ENCODE measurements around a stretch of chr7.

DNA sequence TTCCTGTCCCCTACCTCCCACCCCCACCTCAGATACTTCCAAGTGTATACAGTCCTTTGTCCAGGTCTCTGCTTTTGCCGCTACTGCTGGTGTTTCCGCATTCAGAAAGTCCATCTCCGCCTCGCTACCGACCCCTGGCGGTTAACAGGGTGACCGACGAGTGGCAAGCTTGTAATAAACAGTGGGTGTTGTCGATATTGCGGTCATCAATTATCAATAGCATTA lies 340.6 kb upstream of the NPVF start:
- PRO-cap, result unidirectional peak, minus-strand start at position 76 of the sequence
- RRBS, result no CpG with 5 or more reads among the region's 10 CpGs

GRCh38 chr7:25580161-25580360 lies 351.8 kb upstream of the NPVF start:
- PRO-cap, result no peak
- RRBS, result no CpG with 5 or more reads among the region's 1 CpG

DNA sequence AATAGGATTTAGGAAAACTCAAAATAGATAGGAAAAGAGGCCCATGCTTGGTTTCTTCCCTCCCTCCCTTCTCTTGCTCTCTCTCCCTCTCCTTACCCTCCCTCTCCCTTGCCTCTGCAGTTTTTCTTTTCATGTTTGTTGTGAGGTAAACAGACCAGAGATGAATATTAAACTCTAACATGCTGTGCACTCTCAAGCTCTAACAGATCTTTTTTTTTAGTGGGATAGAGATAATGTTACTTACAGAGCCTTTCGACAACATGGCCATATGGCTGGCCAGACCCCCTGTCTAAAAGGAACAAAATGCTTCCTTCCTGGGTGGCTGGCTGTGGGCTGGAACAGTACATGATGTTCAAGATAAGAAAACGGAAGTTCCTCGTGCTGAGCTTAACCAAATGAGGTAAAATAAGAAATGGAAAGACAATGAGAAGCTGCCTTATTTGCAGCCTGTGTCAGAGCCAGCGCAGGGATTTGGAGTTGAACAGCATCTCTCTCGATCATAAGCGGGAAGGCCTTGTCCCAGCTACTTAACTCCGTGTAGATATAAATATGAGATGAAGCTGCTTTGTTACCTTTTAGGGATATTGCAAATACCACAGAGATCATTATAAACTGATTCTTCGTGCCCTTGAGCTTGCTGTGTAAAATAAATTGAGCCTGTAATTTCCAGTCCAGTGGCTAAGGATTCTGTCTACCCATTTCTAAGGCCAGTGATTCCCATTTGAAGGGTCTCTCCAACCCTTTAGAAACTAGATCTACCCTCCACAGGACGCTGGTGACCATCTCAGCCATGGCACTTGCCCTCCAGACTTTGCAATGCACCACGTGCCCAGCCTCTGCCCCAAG lies 392.0 kb upstream of the NPVF start:
- PRO-cap, result no peak
- RRBS, result no CpG with 5 or more reads among the region's 10 CpGs

GRCh38 chr7:25939841-25940495 lies 212.0 kb upstream of the NFE2L3 start:
- PRO-cap, result no peak
- RRBS, result no CpG with 5 or more reads among the region's 7 CpGs

- PRO-cap, result unidirectional peak, plus-strand start at chr7:25949869; bidirectional peak, plus-strand start at chr7:25949918, minus-strand start at chr7:25949943
- RRBS, result no CpG with 5 or more reads among the region's 18 CpGs
These were observed 202.4 kb upstream of the NFE2L3 start for GRCh38 chr7:25949466-25950171.

DNA sequence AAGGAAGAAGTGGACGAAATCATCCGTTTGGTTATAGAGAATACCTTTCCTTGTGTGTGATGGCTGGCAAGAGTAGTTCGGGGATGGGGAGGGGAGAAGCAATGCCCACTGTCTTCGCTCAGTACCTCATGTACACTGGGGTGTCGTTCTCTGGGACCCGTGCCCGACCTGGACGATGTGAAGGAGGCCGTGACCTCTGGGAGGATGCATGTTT lies 1.2 kb downstream of the NFE2L3 start:
- PRO-cap, result no peak
- RRBS, result no CpG with 5 or more reads among the region's 9 CpGs

- PRO-cap, result no peak
- RRBS, result no CpG with 5 or more reads among the region's 10 CpGs
These were observed 55.0 kb downstream of the SNX10 start for GRCh38 chr7:26346417-26347329.

DNA sequence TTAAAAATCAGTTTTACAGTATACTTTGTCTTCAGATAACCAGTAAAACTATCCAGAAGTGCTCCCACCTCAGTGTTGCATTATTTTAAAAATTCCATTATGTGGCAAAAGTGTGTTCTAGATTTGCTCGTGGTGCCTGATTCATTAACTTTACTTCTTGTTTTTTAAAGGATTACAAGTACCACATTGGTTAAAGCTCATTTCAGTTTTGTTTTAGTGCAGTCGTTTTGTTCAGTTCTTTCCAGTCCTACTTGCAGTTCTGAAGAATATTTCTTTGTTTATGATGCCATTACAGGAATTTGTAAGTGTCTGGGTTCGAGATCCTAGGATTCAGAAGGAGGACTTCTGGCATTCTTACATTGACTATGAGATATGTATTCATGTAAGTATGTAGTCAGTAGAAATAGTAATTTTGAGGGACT lies 69.0 kb downstream of the SNX10 start:
- PRO-cap, result no peak
- RRBS, result no CpG with 5 or more reads among the region's 3 CpGs

DNA sequence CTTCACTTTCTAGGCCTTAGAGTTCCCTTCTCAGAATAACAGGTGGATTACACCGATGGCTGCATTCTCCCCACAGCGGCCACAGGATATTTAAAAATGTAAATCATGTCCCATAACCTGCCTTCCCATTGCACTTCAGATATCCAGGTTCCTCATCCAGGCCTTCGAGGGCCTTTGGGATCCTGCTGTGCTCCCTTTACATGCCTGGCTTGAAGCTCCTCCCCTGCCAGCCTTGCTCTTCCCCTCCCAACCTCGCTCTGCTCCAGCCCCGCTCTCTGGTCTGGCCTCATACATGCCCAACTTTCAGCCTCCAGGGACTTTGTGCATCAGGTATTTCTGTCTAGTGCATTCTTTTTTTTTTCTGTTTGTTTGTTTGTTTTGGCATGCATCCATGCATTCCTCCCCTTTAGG lies 160.3 kb downstream of the SNX10 start:
- PRO-cap, result no peak
- RRBS, result no CpG with 5 or more reads among the region's 5 CpGs

GRCh38 chr7:26664912-26665370 lies 199.4 kb downstream of the SKAP2 start:
- PRO-cap, result no peak
- RRBS, result no CpG with 5 or more reads among the region's 4 CpGs

DNA sequence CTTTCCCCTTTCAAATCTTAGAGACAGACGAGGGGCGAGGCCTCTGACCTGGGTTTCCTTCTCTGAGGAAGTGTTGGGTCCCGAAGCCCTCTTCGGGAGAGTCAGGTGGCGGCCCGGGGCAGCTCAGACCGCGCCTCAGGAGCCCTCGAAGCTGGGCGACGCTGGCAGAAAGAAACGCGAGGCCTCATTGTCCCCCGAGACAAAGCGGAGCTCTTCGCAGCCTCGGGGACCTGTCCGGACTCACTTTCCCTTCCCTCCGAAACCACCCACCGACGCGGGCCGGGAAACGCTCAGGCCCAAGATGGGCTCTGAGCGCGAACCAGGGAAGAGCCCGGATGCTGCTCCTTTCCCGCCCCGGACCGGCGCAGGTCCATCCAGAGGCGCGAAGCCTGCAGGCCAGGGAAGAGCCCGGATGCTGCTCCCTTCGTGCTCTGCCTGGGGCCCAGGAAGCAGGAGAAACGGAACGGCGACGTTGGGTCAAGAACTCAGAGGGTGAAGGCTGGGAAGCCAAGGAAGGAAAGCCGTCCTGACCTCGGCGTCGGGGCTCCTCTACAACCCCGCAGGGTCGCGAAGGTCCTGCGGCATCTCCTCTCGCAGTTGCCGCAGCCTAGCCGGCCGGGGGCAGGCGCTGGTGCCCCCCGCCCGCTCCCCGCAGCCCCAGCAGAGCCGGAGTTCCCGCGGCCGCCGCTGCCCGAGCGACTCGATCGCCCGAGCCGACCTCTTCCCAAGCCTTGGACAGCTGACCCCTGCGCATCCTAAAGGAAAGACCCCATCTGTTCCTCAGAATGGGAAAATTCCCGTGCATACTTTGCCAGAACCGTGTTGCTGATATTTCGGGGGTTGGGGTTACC lies 7.8 kb downstream of the HOXA1 start:
- PRO-cap, result no peak
- RRBS, result 95% methylated on average over 21 of the region's 70 CpGs

DNA sequence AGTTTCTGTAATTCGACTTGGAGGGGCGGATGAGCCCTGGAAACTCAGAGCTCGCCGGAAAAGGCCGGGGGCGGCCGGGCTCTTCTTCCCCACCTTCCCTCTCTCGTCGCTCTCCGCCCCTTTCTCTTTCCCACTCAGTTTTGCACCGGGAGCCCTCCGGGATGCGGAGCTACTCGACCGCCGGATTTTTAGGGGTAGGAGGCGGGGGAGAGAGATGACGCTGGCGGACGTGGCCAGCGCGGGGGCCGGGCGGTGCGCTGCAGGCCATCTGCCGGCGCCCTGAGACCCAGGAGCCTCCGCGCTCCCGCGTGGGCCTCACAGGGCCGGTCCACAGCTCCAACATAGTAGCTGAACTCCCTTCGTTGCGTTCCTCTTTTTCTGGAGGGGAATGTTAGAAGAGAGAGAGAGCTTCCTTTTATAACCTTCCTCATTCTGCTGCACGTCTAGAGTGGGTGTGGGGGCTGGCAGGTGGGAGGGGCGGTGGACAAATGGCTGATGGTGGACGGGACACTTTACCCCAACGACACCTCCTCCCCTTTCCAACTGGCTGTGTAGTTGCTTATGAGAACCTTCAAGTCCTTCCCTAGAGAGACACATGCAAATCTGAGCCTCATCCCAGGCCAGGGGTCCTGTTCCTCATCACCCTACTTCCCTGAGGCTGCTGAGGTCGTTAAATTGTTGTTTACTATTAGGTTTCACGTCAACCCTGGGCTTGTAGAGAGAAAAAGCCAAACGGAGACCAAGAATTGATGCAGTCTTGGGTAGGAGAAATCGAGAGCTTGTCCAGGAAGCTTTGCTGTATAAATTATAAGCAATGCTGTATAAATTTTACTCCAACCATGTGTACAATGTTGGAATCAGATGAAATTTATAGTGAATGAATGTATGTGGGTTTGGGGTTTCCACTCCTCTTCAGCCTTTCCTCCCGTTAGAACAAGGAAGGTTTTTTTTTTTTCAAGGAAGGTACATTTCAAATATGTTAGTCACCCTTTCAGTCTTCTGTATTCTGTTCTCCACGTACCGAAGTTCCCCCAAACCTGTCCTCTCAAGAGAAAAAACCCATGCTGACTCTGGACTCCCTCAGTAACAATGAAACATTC lies 1.3 kb upstream of the HOXA1 start:
- PRO-cap, result bidirectional peak, plus-strand start at position 289 of the sequence, minus-strand start at position 190 of the sequence
- RRBS, result 3% methylated on average over 17 of the region's 45 CpGs

- PRO-cap, result no peak
- RRBS, result no CpG with 5 or more reads among the region's 36 CpGs
These were observed 1.1 kb upstream of the HOXA2 start for GRCh38 chr7:27103302-27104275.

DNA sequence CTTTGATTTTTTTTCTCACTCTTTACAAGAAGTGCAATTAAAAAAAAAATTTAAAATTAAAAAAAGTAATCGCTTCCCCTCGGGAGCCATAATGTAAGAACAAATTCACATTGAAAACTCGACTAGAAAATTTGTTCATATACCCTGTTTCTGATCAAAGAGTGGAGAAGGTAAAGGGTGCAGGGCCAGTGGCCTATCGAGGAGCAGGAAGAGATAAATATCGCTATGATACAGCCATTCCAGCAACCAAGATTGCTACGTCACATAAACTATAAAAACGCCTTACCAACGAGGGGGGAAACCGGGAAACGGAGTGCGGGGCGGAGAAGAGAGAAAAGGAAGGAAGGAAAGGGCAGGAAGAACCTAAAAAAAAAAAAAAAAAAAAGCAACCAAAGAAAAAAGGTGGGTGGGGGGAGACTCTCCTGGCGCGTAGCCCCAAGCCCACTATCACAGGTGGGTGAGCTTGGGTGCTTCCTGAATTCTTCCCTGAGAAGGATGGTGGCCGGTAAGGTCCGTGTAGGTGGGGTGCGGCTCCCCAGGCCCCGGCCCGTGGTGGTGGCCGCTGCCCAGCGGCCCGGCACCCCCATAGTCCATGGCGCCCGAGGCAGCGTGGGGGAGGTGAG lies 5.1 kb upstream of the HOXA2 start:
- PRO-cap, result no peak
- RRBS, result 94% methylated on average over 8 of the region's 25 CpGs

- PRO-cap, result no peak
- RRBS, result 75% methylated on average over 5 of the region's 63 CpGs
These were observed 6.8 kb downstream of the HOXA4 start for GRCh38 chr7:27123469-27124530.

GRCh38 chr7:27145622-27146184 lies 1.9 kb downstream of the HOXA6 start:
- PRO-cap, result no peak
- RRBS, result no CpG with 5 or more reads among the region's 32 CpGs

DNA sequence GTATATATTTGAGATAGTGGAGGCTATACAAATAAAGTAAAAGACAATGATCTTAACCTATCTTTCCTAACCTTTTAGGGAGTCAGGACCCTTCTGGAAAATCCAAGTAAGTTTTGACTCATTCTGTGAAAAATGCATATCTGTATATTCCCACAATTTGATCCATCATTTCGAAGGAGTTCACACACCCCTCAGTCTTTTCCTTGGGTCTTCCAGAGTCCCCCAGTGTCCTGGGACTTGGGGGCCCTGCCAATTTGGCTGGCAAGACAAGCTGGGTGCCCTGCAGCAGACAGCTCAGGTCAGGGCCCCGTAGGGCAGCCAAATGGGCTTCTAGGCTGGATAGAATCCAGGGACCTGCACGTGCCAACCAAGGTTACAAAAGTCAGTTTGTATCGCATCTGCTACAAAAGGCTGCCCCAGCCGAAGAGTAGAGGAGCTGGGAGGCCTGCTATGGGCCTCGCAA lies 2.7 kb upstream of the HOXA10 start:
- PRO-cap, result no peak
- RRBS, result no CpG with 5 or more reads among the region's 6 CpGs

GRCh38 chr7:27178323-27178981 lies 4.3 kb upstream of the HOXA10 start:
- PRO-cap, result no peak
- RRBS, result no CpG with 5 or more reads among the region's 9 CpGs

DNA sequence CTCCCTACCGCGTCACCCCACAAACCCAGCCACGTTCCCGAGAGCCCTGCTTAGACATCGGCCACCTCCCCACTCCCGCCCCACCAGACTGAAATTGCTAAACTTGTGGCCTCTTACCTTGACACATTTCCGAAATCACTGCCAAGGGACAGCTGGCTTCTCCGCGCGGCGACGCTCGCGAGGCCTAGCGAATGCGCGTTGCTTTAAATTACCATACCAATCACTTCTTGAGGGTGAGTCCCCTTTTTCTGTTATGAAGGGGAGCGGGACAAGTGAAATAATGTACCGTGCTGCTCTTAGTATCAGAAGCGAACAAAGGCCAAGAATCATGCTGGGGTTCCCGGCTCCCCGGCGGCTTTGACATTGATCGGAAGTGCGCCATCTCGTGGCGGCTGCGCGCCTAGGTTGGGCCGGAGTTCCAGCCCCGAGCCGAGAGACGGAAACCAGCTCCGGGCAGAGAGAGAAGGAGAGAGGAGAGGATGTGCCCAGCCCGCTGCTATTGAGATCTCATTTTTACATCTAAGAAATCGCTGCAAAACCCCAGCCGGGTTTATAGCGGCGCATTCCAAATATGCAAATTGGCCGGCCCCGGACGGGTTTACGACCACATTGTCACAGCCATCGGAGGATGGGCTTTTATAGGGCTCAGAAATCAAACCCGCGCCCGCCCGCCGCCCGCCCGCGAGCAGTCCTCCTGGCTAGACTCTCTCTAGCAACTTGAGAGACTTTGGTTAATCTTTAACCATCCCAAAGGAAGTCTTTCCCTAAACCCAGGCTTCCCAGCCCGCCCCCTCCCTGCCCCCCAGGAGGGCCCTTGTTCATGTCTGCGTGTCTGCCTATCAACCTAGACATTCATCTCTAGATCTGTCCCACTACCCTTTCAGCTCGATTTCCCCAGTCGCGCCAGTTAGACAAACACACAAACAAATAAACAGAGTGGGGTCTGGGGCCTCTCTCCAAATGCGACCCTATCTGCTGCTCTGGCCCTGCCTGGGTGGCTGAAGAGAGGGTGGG lies 5.2 kb downstream of the HOXA11 start:
- PRO-cap, result bidirectional peak, plus-strand start at position 126 of the sequence, minus-strand start at position 90 of the sequence; bidirectional peak, plus-strand start at position 458 of the sequence, minus-strand start at position 330 of the sequence; unidirectional peak, minus-strand start at position 719 of the sequence
- RRBS, result 3% methylated on average over 17 of the region's 58 CpGs

GRCh38 chr7:27189204-27189776 lies 4.3 kb upstream of the HOXA11 start:
- PRO-cap, result no peak
- RRBS, result 89% methylated on average over 8 of the region's 25 CpGs

Data from Caco-2 (cell line).